PC-3 (cell line): ENCODE measurements around the gene ENPP6.

DNA sequence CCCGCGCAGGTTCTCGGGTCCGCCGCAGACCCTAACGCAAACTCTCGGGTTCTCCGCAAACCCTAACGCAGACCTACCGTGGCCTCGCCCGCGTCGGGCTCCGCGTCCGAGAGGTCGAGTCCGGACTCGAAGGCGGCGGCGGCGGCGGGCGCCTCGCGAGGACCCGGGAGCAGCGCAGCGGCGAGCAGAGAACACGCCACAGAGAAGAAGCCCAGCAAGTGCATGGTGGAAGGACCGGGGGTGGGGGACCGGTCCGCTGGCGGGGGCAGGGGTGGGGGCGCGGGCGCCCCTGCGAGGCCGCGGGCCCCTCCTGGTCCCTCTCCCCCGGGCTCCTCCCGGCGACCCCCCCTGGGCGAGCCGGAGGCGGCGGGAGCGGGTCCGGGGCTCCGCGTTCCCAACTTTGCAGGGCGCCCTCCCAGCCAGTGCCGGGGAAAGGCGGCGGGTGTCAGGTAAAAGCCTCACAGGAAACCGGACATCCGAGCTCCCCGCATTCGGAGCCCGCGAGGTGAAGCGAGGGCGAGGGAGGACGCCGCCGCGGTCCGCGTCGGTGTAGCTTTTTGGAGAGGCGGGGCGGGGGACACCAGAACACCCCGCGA is 536 bp downstream of the VEGFC start:
- RAMPAGE, long total RNA: no peak

DNA sequence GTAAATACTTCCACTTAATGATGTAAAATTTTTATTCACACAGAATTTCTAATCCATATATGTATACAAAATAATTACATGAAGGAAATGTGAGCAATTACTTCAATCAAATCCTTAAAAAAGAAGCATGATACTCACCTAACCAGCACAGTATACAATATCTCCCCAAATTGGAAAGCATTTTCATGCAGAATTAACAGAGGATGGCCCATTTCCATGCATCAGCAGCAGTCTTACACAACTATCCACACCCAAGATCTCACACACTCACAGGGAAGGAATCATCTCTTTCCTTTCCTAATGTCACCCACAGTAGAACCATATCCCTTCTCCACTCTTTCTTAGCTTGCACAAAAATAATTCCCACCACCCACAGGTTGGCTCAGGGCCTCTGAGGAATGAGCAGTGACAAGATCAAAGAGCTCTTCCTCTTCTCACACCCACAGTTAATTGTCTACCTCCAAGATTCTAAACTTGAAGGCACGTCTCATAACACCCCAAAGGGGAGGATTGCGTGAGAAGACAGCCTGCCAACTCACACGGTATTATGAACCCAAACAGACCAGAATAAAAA is 217.6 kb upstream of the VEGFC start:
- RAMPAGE, long total RNA: no peak

GRCh38 chr4:177440930-177441781 is 1.1 kb downstream of the AGA start:
- RAMPAGE, long total RNA: no peak

DNA sequence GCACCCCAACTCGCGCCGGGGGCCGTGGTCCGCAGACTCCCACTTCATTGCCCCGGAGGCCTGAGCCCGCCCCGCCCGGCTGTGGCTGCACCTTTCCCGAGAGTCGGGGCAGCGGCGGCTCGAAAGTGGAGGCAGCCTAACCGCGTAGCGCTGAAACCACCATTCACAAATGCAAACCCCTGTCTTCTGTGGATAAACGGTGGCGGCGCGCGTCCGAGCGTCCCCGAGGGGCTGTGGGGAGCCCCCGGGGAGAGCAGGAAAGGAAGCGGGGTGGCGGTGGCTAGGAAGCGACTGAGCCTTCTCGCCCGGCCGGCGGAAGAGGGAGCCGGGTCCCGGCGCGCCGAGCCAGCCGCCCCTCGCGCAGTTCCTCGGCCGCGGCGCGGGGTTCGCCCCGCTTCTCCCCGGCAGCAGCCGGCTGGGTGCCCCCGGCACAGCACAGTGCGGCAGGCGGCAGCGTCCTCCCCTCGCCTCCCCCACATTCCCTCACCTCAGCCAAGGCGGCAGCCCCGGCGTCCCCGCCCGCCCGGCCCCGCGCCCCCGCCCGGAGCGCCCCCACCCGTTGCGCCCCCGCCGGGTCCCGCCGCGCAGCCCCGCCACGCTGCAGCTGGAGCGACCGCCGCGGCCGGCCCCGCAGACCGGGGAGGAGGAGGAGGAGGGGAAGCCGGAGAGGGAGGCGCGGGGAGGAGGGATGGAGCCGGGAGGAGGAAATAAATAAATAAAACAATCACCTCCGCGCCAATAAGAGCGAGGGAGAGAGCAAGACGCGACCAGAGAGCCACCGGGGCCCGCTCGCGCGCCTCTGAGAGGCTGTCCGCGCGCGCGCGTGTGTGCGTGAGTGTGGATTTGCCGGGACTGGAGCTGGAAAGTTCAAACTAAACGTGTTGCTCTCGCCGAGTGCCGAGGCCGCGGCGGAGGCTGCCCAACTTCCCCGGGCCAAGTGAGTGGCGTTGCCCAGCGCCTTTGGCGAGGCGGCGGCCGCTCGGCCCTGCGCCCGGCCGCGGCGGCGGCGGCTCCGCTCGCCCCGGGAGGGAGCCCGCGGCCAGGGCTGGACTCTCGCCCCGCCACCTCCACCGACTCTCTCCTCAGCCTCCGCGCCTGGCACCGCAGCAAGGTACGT is 2184.7 kb upstream of the TENM3 start:
- RAMPAGE, long total RNA: no peak

- RAMPAGE, long total RNA: no peak
Observed at GRCh38 chr4:180823300-180823520, 1420.0 kb upstream of the TENM3 start.

DNA sequence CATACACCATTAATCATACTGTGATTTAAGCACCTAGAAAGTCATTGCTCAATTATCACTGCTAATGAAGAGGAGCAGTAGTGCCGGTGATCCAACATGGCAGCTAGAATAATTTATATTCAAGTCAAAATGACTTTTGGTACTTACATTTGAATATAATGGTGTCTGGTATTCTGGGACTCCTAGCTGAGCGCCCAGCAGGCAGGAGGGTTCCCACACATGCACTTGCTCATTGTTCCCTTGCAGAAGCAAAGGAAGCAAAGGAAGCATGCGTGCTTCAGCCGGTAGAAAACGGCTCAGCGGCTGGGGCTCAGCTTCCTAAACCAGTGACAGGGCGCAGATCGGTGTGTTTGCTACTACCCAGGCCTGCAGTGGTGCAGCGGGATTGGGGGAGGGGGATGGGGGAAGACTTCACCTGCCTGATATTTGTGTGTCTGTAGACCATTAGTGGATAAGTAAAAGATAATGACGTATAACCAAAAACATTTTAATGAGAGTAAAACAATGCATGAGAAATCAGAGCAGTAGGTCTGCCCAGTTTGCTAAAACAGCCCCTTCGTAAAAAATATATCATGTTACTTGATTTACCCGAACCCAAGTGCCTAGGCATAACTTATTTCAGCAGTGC is 978.3 kb upstream of the TENM3 start:
- RAMPAGE, long total RNA: no peak

GRCh38 chr4:181293007-181293377 is 950.2 kb upstream of the TENM3 start:
- RAMPAGE, long total RNA: no peak

DNA sequence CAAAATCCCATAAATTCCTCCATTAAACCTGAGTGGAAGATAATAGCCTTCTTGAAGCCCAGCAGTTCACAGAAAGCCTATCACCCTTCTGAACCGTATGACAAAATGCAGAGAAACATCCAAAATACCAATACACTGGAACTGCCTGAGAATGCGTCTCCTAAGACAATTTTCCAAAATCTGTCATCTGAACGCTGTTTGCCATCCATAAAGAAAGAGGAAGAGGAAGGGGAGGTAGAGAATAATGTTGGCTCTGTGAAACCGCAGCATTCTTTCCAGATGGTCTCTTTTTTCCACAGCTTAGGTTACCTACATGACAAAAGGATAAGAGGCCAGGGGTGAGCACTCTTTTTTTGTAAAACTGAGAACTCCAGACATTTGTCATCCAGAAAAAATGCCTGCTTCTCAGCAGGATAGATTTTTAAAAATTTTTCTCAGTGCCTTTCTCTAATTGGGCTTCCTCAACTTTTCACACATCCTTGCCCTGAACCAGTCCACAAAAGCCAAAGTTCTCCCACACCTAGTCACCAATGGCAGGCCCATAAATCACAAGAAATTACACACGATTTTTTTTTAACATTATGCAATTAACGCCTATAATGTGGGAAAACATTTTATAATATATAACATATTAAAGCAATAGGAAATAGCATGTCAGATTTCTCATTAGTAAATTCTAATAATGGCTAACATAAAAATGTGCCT is 158.2 kb upstream of the TENM3 start:
- RAMPAGE, long total RNA: no peak

DNA sequence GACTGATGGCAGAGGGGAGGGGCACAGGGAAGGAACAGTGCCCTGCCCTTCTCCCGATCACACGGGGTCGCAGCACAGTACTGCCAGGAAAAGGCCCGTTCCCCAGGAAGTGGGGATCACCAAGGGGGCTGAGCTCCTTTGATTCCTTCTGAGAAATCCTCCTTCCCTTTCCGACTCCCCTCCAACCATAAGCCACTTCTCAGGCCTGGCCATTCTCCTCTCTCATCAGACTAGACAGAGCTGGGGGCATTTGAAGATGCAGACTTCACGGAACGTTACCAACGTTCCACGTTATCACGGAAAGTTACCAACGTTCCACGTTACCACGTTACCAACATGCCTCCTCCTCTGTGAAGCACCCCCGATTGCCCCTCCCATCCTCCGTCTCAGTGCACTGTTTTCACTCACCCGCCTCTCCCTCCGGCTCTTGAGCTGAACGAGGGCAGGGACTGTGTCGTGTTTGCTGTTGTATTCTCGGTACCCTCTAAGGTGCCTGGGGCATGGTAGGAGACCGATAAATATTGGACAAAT is 85.4 kb upstream of the WWC2 start:
- RAMPAGE, long total RNA: no peak

DNA sequence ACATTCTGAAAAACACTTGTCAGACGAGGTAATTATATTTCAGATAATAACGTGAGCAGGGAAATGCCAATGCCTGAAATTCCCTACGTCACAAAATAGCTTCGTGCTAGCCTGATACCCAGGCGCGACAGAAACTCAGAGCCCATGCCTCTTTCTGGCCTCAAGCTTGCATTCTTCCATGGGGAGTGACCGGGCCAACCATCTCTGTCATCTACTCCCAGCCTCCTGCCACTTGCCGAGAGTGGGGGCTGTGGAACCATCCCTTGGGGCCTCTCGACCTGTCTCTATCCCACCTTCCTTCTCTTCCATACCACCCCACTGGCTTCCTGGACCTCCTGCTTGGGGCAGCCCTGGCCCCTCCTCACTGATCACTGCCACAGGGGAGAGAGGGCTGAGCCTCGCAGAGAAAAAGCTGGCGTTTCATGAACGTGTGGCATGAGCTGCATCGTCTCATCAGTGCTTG is 34.5 kb upstream of the CDKN2AIP start:
- RAMPAGE, long total RNA: no peak

DNA sequence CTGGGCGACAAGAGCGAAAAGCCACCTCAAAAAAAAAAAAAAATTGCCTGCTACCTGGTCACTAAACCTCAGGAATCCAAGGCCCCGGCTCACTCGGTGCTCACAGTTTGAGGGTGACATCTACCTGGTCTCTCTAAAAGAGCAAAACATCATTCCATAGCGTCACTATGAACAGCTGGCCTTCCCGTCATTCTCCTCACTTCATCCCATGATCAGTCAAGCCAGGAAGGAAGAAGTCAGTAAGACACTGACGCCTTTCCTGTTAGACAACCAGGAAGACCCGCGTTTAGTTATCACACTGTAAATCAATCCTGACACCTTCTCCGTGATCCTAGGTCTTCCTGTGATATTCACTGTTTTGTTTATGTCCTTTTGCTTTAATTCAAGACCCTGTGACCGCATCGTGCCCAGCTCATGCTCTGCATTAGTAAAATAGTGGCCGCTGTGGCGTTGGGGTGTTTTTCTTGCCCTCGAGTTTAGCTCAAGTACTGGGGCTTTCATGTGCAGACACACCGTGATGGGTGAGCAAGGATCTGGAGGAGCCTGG is 31.6 kb upstream of the CDKN2AIP start:
- RAMPAGE, long total RNA: no peak

DNA sequence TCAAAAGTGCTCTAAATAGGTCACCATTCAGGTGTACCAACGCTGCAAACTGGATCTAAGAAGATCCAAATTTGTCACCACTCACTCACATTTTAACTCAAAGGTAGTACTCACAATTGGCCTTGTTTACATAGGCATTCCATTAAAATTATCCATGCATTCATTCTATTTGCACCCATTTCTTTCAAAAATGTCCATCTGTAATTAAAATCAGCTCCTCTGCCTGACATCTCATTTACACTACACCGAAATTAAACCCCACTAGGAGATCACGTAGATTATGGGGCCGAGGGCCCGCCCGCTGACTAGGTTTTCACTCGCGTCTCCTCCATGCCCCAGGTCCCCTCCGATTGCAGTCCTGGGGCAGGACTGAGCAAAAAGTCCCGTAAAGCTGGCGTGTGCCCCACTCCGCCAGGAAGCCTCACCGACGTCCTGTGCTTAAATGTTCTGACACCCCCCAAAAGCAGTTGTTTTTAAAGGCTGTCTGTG is 1.3 kb upstream of the ING2 start:
- RAMPAGE, long total RNA: no peak

GRCh38 chr4:183635813-183636176 is 23.2 kb downstream of the RWDD4 start:
- RAMPAGE, long total RNA: no peak

DNA sequence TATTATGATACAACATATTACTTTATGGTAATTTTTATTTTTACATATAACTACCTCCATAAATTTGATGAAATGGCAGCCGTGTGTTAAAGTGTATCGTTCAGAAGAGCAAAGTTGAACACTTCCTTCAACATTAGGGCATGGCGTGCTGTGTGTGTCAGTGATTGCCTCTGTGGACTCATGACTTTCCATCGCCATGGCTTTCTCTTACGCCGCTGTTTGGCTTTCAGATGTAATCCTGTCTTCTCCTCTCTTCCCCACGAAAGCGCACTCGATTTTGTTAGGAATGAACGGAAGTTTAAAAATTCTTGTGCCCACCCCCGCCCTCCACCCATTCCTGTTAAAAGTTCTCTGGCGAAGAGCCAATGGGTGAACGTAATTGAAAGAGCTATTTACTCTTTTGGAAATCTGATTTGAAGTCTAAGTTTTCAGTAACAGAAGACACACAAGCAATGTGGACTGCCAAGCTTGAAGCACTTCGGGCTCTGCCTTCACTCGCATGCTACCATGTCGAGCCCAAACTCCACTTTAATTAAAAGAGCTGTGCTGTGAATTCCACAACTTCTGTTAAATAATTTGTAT is 115.0 kb downstream of the STOX2 start:
- RAMPAGE, long total RNA: no peak

DNA sequence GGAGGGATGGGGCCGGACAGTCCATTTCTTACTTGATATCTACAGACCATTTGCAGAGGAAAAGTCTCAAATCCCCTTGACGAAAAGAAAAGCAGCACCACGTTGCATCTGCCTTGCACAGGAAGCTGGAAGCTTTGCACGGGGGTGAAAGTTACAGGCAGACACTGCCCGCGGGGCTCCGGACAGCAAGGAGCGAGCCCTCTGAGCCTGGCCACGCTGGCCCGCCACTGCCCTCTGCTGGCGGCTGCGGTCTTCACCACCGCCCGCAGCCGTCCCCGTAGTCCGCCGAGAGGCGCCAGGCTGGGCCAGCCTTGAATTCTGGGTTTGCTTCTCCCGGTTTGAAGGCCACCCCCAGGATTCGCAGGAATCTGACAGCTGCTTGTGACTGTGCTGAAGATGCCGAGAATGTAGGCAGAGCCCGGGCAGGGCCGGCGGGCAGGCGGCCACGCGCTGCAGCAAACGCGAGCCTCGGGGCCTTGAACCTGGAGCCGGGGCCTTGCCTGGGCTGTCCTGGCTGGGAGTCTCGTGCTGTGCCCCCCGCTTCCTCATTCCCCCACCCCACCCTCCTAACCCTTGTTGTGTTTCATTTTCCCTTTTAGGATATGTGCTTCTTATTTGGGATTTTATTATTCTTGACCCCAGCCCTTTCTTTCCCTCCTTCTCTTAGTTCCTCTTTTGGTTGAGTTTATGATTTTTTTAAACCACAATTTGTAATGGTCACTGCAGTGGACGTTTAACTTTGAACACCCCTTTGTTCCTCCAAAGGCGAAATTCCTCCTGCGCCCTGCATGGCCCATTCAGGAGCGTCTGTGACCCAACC is 49.1 kb downstream of the ENPP6 start:
- RAMPAGE, long total RNA: no peak

DNA sequence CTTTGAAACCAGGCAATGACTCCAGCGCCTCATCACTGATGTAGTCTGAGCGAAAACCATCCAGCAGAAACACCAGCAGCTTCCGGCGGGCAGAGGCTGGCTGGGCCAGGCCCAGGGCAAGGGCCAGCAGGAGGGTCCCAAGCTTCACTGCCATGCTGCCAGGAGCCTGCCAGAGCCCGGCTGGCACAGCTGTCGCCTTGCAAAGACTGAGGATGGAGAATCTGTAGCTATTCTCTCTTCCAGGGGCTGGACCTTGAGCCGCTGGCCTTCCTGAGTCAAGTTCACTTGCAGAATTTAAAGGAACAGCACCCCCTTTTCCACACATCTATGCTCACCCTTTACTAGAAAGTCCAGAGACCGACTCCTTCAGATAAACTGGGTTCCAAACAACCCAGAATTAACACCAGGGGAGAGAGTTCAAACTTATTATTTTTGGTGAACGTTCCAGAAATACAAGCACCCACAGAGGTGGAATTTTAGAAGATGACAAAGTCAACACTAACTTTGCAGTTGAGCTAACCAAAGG is at the start of gene ENPP6:
TSS of gene ENPP6 (minus strand) at position 208 of the 526 bp plus-strand sequence.
- RAMPAGE, long total RNA: no peak

GRCh38 chr4:184280625-184280838 is 62.9 kb upstream of the ENPP6 start:
- RAMPAGE, long total RNA: no peak

GRCh38 chr4:184281271-184281770 is 63.6 kb upstream of the ENPP6 start:
- RAMPAGE, long total RNA: no peak

DNA sequence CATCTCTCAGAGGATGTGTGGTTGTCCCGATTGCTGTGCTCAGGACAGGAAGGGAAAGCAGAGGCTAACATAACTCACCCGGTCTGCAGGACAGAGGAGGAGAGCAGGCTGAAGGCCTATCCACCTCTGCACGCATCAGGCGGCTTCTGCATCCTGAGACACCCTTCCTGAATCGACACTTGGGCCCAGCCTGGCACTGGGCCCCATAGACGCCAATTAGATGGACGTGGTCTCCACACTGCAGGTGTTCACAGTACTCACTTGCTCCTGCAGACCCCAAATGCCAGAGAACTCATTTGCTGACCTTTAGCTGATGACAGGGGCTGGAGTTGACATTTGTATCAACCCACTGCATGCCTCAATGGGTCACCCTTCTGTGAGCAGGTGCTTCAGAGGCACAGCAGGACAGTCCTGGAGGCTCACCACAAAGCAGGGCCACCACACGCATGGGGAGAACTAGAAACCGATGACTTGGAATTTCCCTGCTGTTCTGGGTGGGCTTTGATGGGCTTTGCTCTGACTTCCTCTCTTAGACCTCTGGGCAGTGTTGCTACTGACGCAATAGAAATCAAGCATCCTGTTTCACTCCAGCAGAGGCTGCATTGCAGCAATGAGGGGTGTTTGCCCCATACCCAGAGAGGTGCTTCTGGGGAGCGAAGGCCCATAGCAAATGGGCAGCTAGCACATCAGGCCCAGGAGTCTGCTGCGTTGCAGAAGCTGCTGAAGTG is 96.4 kb upstream of the ENPP6 start:
- RAMPAGE, long total RNA: no peak

- RAMPAGE, long total RNA: no peak
Observed at GRCh38 chr4:184333421-184333885, 115.8 kb upstream of the ENPP6 start.